Ureter (tissue), 1 donor: Measurements from ENCODE around the genes FXYD5, SBSN, APLP1 and OVOL3.

DNA sequence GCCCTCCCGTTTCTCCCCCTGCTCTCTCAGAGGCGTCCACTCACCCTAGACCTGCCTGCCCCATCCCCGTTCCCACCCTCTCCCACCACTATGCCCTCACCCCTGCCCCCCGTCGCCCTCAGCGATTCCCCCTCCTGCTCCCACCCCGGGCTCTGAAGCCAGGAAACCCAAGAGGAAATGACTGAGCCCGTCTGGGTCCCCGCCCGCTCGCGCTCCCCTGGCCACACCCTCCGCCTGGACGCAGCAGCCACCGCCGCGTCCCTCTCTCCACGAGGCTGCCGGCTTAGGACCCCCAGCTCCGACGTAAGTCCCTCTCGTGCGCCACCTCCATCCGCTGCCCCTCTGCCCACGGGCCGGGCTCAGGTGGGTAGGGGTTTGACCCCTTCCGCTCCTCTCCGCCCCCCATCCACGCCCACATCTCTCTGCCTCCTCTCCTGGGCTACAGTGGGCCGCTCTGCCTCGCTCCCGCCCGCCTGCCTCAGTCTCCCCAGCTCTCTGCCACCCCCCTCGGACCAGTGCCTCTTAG, at the start of gene FXYD5:
TSS of gene FXYD5 (plus strand) at position 229 of the 526 bp plus-strand sequence.
- PRO-cap = bidirectional peak, plus-strand start at position 226 of the sequence, minus-strand start at position 154 of the sequence

DNA sequence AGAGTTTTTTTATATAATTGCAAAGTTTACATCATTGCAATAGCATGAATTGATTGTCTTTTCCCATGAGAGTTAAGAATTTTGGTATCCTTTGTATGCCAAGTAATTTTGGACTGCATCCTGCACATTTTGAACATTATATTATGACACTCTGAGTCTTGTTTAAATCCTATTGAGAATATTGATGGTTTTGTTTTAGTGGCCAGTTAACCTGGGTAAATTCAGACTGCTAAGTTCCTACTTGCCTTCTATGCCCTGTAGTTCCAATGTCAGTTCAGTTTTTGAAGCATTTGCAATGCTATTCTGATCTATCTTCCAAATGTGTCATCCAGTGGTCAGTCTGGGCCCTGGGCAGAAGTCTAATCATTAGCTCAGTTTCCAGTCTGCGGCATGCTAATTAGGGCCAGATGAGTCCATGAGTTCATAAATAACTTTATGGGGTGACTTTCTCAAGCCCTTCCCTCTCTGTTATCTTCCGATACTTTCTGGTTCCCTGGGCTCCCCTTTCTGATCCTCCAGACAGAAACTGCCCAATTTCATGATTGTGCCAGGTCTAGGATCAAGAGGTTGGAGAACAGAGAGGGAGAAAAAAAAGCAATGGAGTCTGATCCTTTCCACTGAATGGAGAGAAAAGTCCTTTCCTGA, 32.8 kb downstream of the FAM187B start:
- PRO-cap = no peak

DNA sequence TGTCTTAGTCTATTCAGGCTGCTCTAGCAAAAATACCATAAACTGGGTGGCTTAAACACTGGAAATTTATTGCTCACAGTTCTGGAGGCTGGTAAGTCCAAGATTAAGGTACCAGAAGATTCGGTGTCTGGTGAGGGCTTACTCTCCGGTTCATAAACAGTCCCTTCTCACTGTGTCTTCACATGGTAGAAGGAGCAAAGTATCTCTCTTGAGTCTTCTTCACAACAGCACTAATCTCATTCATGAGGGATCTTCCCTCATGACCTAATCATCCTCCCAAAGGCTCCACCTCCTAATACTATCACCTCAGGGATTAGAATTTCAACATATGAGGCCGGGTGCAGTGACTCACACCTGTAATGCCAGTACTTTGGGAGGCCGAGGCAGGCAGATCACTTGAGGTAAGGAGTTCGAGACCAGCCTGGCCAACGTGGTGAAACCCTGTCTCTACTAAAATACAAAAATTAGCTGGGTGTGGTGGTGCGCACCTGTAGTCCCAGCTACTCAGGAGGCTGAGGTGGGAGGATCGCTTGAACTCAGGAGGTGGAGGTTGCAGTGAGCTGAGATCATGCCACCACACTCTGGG, 31.7 kb downstream of the FAM187B start:
- PRO-cap = no peak

DNA sequence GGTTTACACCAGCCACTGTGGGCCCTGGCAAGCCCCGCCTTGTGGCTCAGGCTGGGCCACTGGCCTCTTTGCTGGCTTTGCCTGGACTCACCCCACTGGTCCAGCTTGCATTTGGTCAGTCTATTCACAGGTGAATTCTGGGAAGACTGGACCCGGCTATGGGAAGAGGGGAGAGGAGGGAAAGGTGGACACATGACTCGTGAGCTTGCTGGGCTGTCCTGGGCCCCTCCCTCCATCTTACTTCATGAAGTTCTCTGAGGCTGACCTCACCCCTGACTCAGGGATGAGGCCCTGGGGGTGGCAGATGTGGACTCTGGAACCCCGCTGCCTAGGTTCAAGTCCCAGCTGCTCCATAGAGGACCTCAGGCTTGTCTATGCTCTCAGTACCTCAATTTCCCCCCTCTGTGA, 14.3 kb downstream of the FAM187B start:
- PRO-cap = no peak

DNA sequence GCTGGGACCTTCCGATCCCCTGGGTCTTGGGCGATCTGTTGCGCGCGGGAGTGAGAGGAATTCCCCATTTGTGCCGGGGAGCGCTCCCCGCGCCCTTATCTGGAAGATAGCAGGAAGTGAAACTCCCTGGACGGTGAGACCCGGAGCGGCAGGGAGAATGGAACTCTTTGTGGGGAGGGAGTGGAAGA, 328 bp downstream of the LSR start:
- PRO-cap = no peak

- PRO-cap = no peak
Observed at GRCh38 chr19:35281018-35281218, 1.4 kb upstream of the HAMP start.

GRCh38 chr19:35445709-35447009, 1.9 kb upstream of the FFAR2 start:
- PRO-cap = no peak

GRCh38 chr19:35493771-35494409, 3.6 kb upstream of the KRTDAP start:
- PRO-cap = no peak

- PRO-cap = no peak
Observed at GRCh38 chr19:35528033-35528578, at the start of gene SBSN. Gene SBSN (minus strand): TSS chr19:35528311.

DNA sequence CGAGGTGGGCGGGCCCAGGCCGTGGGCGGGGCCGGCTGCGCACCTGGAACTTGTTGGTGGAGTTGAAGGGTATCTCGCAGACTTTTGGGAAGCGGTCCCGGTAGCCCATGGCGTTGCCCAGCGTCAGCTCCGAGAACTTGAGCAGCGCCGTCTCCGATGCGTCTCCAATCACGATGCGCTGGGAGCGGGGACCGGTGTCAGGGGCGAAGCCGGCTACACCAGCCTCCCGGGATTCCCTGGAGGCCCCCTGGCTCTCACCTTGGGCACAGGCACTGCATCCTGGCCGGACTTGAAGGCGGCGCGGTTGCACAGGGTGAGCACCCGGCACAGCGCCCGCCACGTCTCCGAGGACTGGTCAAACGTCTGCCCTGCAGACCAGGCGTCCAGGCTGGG, 5.1 kb downstream of the ATP4A start:
- PRO-cap = no peak

- PRO-cap = no peak
Observed at GRCh38 chr19:35623008-35623631, 5.7 kb upstream of the RBM42 start.

GRCh38 chr19:35637090-35637671, 4.4 kb upstream of the ETV2 start:
- PRO-cap = no peak

DNA sequence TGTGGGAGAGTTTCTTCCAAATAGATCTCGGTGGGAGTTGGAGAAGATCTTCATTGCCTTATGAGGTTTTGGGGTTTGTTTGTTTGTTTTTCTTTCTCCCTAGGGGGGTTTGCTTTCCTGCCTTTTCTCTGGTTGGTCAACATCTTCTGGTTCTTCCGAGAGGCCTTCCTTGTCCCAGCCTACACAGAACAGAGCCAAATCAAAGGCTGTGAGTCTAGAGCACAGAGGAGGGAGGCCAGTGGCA, 787 bp downstream of the PSENEN start:
- PRO-cap = no peak

DNA sequence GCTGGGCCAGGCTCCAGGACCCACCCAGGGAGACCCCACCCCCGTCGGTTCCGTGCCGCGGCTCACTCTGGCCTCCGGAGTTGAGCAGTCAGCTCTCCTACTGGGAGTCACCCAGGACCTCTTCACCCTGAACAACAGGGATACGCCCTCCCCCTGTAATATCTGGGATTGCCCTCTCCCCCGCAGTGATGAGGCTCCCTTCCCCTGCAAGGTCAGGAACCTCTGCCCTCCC, 983 bp downstream of the HSPB6 start:
- PRO-cap = no peak

- PRO-cap = no peak
Observed at GRCh38 chr19:35811469-35812056, 1.1 kb downstream of the PRODH2 start.

DNA sequence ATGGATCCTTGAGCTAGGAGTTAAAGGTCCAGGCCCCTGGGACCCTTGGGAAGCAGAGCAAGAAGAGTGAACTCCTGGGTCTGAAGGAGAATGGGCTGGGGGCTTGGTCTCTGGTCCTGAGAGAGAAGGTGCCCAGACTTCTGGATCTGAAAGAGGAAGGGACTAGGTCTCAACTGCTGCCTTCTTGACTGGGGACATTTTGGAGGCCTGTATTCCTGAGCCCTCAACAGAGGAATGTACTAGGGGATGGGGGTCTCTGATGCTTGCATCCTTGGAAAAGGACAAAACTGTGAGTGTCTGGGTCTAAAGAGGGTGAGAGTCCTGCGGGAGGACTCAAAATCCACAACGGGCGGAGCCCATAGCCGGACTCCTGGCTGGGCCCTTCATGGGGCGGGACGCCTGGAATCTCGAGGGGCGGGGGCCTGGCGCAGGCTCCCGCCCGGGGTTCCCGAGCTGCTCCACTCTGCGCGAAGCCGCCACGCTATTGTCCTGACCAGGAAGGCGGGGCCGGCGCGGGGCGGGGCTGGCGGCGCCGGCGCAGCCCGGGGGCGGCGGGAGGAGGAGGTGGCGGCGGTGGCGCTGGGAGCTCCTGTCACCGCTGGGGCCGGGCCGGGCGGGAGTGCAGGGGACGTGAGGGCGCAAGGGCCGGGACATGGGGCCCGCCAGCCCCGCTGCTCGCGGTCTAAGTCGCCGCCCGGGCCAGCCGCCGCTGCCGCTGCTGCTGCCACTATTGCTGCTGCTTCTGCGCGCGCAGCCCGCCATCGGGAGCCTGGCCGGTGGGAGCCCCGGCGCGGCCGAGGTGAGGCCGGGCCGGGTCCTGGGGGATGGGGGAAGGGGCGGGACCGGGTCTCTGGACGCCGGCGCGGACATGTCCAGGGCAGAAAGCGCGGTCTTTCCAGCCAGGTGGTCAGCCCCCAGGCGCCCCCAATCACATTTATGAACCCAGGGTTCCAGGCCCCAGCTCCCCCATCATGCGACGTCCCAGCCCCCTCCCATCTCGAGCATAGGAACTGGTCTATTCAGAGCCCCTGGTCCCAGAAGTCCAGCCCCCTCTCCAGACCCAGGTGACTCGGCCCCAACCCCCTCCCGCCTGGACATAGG, at the start of gene APLP1:
TSS of gene APLP1 (plus strand) at position 590 of the 1,101 bp plus-strand sequence.
- PRO-cap = unidirectional peak, plus-strand start at position 540 of the sequence

- PRO-cap = bidirectional peak, plus-strand start at chr19:36014511, minus-strand start at chr19:36014225
Observed at GRCh38 chr19:36014329-36015151, 527 bp upstream of the ALKBH6 start.

GRCh38 chr19:36041826-36042196, 9.1 kb upstream of the CLIP3 start:
- PRO-cap = no peak

DNA sequence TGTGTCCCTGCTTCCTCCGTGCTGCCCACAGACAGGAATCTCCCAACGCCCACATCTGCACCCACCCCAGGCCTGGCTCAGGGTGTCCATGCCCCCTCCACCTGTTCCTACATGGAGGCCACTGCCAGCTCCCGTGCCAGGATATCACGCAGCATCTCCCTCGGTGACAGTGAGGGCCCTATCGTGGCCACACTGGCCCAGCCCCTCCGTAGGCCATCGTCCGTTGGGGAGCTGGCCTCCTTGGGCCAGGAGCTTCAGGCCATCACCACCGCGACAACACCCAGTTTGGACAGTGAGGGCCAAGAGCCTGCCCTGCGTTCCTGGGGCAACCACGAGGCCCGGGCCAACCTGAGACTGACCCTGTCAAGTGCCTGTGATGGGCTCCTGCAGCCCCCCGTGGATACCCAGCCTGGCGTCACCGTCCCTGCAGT, 7.6 kb upstream of the OVOL3 start:
- PRO-cap = no peak

GRCh38 chr19:36110632-36111435, at the start of gene OVOL3:
Gene OVOL3 (plus strand): TSS chr19:36111143.
- PRO-cap = no peak